CMK (cell line): ENCODE measurements around the genes CAMTA2, ENSG00000286190 and ELP5.

GRCh38 chr17:4986812-4987887 is at the start of gene CAMTA2:
Gene CAMTA2 (minus strand): TSS chr17:4987675.
- RRBS = under 1% methylated on average over 27 of the region's 85 CpGs

GRCh38 chr17:5181625-5182436 is 9.8 kb downstream of the ZNF594 start:
- RRBS = no CpG with 5 or more reads among the region's 7 CpGs

DNA sequence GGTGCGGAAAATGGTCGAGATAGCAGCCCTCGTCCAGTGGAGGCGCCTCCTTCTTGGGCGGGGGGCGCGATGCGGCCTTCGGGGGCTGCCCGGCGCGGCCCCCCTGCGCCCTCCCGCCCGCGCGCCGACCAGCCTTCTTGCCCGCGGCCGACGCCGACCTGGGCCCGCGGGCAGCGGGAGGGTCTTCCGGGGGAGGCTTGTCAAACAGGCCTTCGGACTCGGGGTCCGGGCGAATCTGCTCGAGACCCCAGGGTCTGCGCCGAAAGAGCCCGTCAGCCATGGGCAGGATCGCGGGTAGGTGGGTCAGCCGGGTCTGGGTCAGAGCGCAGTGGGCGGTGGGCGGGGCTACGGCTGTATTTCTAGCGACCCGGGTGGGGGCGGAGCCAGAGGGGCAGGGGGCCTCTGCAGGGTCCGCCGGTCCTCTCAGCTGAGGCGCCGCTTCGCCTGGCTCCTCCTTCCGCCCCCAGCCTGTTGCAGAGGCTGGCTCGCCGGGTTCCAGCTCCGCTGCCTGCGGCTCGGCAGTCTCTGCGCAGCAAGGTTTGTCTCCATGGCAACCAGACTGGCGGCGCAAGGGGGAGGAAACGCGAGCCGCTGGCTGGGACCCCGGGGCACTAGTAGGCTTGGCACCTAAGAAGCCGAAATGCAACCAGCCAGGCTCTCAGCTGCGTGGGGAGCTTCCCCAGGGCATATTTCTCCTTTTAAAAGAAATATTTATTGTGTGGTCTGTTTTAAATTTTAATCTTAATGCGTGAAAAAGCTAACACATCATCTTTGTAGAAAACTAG is at the start of gene ENSG00000286190:
ENSG00000286190 (minus strand) TSS at position 330 of the 785 bp plus-strand sequence.
- RRBS = 17% methylated on average over 36 of the region's 66 CpGs

DNA sequence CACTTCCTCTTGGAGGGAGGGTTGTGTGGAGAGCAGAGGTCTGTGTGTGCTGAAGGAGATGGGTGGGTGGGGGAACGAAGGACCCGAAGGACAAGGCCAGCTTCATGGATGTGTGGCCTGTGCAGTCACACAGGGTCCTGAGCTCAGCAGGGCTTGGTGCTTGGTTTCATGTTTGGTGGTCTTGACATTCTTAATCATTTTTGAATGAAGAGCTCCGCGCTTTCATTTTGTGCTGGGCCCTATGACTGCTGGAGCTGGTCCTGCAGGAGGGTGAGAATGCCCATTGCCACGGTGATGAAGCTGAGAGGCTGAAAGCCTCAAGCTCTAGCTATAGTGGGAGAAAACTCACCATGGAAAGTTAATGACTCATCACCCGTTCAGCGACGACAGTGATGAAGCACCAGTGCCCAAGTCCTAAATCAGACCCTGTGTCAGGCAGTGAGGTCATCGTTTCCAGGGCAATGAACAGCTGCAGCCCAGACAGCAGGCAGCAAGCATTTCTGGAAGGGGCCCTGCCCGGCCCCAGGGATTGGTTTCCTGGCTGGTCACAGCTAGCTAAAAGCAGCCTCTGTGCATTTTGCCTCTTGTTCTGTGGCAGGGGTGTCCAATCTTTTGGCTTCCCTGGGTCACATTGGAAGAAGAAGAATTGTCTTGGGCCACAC is 25.9 kb upstream of the ENSG00000286190 start:
- RRBS = no CpG with 5 or more reads among the region's 10 CpGs

DNA sequence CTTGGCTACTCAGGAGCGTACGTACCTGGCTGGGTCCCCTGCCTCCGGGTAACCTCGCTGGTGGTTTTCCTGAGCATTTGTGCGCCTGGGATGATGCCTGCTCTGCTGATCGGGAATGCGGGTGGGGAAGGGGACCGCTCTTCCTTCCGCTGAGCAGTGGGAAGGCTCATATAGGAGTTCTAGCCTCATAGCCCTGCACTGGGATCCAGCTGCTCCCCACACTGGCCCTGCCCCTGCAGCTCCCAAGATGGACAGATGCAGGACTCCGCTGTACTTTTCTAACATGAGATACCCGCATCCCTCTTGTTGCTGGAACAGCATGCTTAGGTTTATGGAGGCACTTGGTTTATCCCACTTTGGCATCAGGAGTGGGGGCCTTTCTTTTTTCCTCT is 1.1 kb downstream of the WSCD1 start:
- RRBS = no CpG with 5 or more reads among the region's 11 CpGs

- RRBS = no CpG with 5 or more reads among the region's 9 CpGs
Observed at GRCh38 chr17:6098326-6098902, 28.2 kb downstream of the WSCD1 start.

DNA sequence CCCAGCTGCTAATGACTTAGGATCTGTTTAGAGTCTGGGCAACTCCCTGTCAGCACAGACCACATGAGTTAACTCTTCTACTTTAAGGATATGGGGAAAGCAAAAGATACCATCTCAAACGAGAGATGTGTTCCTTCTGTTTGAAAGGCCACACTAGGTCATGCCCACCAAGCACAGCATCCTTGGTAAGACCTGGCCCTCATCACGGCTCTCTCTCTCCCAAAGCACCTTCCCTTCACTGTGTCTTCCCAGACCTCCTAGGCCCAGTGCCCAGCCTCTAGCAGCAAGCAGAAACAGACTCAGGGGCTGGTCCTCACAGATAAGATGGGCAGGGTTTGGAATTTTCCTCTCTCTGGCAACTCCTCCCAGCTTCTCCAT is 108.5 kb downstream of the WSCD1 start:
- RRBS = no CpG with 5 or more reads among the region's 2 CpGs

DNA sequence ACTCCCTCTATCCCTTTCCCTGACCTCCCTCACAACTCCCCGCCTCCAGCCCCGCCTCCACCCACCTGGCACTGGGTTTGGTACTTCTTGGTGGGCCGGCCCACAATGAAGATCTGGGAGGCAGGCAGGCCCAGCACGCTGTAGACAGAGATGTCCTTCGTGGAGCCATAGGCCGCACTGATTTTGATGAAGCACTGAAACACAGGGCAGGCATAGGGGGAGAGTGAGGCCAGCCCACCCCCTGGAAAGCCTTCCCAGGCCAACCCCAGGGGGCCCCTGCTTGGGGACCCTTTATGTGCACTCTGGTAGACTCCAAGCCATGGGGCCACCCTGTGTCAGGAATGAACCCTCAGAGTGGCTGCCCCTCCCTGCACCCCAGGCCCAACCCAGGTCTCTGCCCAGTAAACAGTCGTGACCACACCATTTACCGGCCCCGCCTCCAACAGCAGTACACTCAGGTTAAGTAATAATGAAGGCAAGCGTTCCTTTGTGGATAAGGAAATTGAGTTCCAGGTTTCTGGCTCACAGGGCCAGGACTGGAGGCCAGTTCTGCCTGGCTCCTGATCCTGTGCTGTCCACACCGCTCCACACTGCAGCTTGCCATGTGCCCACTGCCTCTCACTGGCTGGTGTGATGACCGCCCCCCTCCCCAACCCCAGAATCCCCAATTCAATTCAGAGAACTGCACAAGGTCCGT is 13.4 kb downstream of the PIMREG start:
- RRBS = no CpG with 5 or more reads among the region's 13 CpGs

- RRBS = 9% methylated on average over 3 of the region's 22 CpGs
Observed at GRCh38 chr17:6495641-6496623, 51.7 kb downstream of the PIMREG start.

- RRBS = no CpG with 5 or more reads among the region's 9 CpGs
Observed at GRCh38 chr17:6557023-6557622, 768 bp upstream of the PITPNM3 start.

- RRBS = no CpG with 5 or more reads among the region's 5 CpGs
Observed at GRCh38 chr17:6620659-6621089, 19.8 kb downstream of the KIAA0753 start.

DNA sequence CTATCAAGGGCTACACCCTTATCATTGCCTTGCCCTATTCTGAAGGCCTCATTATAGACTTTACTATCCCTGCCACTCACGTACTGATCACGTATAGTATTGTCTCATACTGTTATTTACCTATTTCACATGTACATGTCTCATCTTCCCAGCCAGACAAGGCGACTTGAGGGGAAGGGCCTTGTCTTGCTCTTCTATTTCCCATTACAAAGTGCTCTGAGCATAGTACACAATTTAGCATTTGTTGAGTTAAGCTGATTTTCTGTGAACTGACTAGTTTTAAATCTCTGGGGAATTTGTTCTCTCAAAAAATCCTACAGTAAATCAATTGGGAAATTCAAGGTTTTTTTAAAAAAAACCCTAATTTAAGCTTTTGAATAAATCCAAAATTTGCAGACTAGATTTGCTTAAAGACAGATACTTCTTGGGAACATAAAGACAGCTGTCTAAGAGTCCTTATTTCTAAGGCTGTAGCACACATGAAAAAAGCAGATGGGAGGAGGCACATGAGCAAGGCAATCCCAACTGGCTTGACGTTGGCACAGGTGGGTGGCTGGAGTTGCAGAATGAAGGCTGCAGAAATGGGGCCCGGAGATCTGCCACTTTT is 4.6 kb downstream of the KIAA0753 start:
- RRBS = no CpG with 5 or more reads among the region's 5 CpGs

DNA sequence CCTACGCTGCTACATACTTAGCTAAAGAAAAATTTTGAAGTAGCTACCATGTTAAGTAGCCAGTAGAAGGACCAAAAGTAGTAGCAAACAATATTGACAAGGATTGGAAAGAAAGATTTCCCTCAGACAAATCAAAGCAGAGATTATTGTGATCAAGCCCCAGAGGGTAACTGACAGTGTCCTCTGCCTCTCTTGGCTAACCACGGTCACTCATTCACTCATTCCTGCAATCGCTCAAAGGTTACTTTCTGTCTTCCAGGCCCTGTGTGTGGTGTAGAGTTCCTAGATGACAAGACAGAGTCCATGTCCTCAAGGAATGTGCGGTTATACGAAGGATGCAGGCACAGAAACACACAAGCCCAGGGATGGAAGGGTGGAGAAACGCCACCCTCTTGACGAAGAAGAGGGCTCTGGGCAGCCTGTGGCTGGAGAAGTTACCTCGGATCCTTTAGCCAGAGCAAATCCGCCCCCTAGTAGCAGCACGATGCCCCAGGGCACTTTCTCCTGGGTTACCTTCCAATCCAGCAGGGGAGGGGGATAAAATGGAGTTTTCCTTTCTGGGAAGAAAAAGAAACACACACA is 20.5 kb downstream of the SLC13A5 start:
- RRBS = no CpG with 5 or more reads among the region's 10 CpGs

DNA sequence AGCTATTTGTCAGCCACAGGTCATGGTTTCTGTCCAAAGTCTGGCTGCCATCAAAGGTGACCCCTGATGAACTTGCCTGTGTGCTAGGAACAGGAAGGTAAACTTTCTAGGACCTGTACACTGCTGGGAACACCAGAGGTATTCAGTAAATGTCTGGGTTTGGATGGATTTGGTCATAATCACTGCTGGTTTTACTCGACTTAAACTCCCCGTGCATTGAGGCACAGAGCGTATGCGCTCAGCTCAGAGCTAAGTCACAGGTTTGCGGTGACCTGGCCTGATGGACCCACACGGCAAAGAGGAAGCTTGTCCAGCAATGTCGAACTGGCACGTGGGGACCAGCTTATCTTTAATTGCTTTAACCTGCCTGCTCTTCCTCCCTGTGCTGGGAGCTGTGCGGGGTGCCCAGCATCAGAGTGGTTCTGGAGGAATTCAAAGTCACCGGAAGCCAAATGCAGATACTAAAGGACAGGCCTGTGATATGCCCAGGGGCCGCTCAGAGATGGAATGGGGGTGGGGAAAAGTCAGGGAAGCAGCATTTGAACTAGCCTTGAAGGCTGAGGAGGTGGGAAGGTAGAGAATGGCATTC is 12.9 kb downstream of the SLC13A5 start:
- RRBS = no CpG with 5 or more reads among the region's 11 CpGs

- RRBS = under 1% methylated on average over 3 of the region's 11 CpGs
Observed at GRCh38 chr17:6752864-6753507, 2.9 kb upstream of the XAF1 start.

GRCh38 chr17:6913545-6914374 is 82.1 kb upstream of the ALOX12 start:
- RRBS = no CpG with 5 or more reads among the region's 31 CpGs

DNA sequence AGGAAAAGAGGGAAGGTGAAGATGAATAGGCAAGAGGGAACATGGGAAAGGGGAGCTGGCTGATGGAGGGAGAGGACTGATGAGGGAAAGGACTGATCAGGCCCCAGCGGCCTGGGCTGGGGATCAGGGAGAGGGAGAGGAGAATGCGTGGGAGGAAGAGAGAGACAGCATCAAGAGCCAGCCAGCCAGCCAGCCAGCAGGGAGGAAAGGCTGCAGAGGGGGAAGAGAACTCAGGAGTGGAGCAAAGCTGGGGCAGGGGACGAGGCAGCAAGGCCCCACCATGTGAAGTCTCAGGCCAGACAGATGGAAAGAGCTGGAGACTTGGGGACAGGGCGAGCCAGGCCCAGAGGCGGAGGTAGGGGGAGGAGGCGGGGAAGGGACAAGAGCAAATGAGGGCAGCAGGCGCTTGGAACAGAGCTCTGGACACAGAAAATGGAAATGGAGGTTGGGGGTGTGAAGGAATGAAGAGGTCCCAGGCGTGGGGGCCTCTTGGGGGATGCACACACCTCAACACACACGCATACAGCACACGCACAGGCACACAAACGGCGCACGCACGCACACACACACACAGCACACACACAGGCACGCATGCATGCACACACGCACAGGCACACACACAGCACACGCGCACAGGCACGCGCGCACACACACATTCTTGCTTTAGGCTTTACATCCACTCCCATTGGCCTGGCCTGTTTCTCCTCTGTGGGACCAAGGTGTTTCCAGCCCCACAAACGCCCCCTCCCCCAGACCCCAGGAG is 10.1 kb downstream of the DLG4 start:
- RRBS = no CpG with 5 or more reads among the region's 22 CpGs

GRCh38 chr17:7214947-7216244 is 2.0 kb downstream of the DLG4 start:
- RRBS = no CpG with 5 or more reads among the region's 24 CpGs

DNA sequence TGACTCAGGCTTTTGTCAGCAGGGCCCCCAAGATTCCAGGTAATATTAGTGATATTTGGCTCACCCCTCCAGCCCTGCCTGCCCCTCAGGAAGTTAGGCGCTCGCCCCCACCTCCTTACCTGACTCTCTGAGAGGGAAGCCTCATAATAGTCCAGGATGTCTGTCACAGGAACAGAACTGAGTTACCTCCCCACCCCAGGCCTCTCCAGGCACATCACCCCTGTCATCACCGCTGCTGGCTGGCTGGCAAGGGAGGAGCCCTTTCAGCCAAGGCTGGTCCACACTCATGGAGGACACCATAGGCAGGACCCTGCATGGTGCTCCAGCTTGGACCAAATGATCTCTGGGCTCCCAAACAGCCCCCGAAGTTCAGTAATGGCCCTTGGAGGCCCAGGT is 693 bp upstream of the DLG4 start:
- RRBS = no CpG with 5 or more reads among the region's 4 CpGs

- RRBS = no CpG with 5 or more reads among the region's 57 CpGs
Observed at GRCh38 chr17:7252171-7253209, at the start of gene ELP5. Gene ELP5 (plus strand): TSS chr17:7252215.